Ishikawa (cell line): ENCODE data around the genes SOD3 and ARAP2.

DNA sequence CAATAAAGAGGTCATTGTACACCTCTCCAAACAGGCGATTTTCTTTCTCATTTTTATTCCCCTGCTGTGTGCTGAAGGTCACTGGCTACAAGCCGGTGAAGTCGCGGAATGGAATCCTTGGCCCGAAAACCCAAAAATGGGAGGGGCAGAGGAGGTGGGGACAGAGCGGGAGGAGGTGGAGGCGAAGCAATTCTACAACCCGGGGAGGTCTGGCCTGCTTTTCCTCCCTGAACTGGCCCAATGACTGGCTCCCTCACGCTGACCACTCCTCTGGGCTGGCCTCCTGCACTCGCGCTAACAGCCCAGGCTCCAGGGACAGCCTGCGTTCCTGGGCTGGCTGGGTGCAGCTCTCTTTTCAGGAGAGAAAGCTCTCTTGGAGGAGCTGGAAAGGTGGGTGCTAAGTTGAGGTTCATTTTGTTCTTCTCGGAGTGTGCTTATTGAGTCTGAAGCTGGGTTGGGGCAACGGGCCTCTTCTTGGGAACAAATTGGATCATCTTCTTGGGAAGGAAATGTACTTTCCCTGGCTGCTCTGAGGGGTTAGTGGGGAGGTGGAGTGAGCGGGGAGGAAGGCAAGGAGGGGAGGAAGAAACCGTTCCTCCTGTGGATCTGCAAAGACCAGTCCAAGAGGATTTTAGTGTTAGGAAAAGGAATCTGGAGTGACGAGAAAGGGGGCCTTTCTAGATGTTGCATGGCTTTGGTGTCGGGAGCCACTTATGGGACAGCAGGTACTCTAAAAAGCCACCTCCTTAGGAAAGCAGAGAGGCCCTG is at the start of gene SOD3:
Gene SOD3, plus strand, starts transcription at position 312 of the 768 bp plus-strand sequence.
- RRBS: 1% methylated on average over 7 of the region's 18 CpGs

DNA sequence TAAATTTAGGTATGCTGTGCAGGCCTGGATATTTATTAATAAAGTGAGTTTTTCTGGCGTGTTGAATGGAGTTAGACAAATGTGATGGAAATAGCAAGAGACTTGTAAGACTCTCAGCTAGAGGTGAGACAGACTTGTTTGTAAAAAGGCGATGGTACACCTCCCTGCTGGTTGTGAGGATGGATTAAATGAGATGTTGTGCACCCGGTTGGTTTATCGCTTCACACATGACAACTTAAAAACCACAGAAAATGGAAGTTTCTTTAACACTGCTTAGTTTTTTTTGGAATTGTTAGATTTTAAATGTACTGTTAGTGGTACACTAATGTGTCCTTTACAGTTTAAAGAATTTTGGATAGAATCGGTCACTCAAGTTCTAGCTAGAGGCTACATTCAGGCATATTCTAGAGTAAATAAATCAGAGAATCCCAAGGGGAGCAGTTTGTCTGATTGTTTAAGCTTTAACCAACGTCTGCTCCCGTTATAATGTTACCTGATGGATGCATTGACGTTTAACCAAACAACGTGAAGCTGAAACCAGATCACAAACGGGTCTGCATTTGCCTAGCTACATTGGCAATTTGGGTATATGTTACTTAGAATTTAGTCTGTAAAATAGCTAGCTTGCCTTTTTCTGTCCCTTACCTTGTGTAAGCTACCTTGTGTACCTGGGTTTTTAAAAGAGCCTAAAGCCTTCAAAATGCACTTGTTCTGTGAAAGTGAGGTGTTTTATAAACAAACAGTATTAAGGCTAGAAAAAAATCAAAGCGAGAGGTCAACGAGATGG is 1.5 kb downstream of the PI4K2B start:
- RRBS: no CpG with 5 or more reads among the region's 12 CpGs

DNA sequence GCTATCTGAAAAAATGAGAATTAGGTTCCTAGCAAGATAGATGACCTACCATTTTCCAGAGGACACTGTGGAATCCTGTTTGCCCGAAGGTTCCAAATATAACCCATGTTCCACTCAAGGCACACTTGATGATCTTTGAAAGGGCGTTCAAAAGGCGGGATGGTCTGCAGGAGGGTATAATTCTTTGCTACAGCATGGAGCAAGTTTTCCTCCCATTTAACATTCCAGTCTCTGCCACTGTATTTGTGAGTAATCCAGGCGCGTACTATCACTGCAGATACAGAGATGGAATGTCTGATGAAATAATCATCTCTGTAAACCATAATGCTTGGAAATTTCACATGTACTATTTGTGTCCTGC is 15.6 kb downstream of the SEL1L3 start:
- RRBS: no CpG with 5 or more reads among the region's 5 CpGs

GRCh38 chr4:25874558-25875043 is 11.8 kb upstream of the SEL1L3 start:
- RRBS: no CpG with 5 or more reads among the region's 3 CpGs

GRCh38 chr4:25878418-25879144 is 15.8 kb upstream of the SEL1L3 start:
- RRBS: no CpG with 5 or more reads among the region's 11 CpGs

DNA sequence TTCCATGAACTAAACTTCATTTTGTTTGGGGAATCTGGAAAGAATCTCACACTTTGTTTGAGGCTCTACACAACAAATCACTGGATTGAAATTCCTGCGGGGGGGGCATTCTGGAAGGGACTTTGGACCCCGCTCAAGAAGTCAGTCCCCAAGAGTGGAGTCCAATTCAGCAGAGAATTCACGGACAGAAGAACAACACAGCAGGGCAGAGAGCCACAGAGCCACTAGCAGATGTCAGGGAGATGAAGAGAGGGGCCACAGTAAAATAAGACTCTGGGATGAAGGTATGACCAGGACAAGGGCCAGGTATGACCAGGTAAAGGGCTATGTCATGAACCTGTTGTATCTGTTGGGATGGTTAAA is 7.4 kb upstream of the TBC1D19 start:
- RRBS: no CpG with 5 or more reads among the region's 3 CpGs

GRCh38 chr4:26870341-26871311 is 10.0 kb downstream of the STIM2 start:
- RRBS: no CpG with 5 or more reads among the region's 3 CpGs

GRCh38 chr4:26992573-26993164 is 132.0 kb downstream of the STIM2 start:
- RRBS: no CpG with 5 or more reads among the region's 3 CpGs

DNA sequence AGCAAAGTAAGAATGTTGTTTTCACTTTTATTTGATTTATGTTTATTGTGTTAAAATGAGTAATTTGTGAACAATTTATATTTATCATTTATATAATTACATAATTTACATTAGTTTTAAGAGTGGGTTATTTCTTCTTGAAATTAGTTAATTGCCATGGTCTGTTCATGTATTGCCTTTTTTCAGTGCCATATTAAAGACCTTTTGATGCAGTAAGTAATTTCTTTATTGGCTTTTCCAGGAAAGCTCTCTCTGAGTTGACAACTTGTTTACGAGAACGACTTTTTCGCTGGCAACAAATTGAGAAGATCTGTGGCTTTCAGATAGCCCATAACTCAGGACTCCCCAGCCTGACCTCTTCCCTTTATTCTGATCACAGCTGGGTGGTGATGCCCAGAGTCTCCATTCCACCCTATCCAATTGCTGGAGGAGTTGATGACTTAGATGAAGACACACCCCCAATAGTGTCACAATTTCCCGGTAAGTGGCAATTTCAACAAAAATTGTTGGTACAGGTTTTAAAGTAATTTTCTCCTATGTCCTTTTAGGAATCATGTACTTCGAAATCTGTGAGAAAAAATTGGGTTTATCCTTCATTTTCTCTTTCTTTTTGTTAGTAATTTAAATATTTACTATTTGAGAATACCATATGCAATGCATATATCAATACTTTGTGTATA is 148.0 kb downstream of the STIM2 start:
- RRBS: no CpG with 5 or more reads among the region's 5 CpGs

DNA sequence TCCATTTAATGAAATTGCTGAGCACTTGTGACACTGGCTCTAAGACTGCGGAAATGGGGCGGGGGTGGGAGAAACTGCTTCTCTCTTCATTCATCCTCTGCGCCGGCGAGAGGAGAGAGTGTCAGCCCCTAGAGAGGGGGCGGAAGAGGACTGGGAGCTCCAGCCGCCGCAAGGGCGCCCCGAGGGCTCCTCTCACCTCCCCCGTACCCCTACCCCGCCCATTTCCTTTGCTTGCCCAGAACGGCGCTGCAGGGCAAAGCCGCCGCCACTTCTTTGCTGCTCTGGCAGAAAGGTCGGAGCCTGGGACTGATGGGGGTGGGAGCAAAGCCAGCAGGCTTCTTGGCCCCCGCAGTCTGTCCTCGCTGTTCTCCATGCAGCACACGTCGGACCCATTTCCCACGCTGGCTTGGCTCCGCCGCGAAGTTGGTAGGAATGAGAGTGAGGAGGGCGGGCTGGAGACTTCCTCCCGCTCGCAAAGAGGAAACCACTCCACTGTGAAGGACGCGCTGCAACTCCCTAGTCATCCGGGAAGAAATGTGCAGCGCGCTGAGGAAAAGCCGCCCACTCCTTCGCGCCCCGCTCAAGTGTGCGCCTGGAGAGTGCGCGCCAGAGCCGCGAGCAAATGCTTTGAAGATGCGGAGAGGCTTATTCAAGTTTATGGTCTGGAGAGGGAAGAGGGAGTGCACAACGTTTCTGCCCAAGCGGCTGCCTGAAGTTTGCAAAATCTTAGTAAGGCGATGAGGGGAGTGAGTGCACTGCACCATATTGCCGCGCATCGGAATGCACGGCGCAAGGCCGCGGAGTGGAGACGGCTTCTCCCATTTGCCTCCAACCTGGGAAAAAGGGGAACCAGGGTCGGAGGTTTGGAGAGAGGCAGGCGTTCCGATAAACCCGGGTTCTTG is 2.8 kb upstream of the PCDH7 start:
- RRBS: 97% methylated on average over 3 of the region's 58 CpGs

DNA sequence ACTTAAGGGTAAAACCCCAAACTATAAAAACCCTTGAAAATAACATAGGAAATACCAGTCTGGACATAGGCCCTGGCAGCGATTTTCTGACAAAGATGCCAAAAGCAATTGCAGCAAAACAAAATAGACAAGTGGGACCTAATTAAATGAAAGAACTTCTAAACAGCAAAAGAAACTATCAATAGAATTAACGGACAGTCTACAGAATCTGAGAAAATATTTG is 255.7 kb downstream of the ARAP2 start:
- RRBS: no CpG with 5 or more reads among the region's 2 CpGs

DNA sequence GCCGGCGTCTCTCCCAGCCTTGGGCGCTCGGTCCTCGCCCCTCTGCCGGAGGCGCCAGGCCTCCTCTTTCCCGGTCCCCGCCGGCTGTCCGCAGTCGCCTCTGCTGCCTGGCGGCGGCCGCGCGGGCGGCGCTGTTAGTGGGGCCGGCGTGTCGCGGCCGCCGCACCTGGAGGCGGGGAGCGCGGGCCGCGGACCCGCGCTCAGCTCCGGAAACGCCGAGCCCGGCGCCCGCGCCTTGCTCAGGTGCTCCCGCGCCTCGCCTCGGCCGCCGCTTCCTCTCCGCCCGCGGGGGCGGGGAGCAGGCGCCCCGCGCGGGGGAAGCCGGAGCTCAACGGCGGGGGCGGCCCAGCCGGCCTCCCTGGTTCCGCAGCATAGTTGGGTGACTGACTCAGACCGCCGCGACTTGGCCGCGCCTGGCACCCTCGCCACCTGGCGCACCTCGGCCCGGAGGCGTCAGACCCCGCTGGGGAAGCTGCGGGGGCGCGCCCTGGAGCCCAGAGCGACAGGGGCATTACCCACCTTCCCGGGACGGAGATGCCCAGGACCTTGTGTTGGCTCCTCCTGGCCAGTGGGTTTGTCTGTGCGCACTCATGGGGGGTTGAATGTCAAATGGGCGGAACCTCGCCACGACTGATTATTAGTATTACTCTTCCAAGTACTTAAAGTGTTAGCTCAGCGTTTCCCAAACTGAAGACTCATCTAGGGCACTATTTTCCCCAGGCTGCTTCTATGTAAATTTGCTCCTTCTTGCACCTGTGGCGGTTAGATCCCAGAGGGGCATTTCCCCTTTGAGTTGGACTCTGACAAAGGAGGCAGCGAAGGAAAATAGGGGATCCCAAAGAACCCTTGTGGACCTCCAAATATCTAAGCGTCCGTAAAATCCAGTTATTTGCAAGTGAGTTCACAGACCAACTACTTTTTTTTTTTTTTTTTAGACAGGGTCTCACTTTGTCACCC is at the start of gene ARAP2:
Gene ARAP2, minus strand, starts transcription at position 278 of the 957 bp plus-strand sequence.
- RRBS: 2% methylated on average over 53 of the region's 85 CpGs

DNA sequence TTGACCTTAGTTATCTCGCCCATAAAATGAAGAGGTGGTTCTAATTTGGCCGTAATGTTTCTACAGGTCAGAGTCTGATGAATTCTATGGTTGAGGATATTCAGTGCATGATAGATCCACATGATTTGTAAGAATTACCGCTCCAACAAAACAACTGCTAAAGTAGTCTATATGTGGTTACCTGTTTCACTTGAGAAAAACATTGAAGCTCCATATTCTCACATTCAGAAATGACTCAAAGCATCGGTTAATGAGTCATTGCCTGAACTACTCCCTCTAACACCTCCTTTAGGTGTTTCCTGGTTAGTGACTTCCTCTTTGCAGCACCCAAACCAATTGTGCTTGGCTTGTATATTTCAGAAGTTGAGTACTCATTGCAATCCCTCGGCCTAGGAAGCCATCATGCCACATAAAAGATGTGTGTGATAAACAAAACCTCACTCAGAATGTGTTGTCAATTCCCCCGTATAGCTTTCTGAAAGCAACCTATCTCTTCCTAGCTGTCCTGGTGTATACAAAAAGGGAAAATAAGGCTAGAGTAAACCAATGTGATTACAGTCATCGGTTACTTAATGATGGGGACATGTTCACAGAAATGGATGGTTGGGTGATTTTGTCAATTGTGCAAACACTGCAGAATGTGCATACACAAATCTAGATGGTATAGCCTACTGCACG is 4.8 kb downstream of the DTHD1 start:
- RRBS: no CpG with 5 or more reads among the region's 8 CpGs

- RRBS: no CpG with 5 or more reads among the region's 11 CpGs
Measured at GRCh38 chr4:37644764-37645531, 41.2 kb downstream of the RELL1 start.

- RRBS: no CpG with 5 or more reads among the region's 12 CpGs
Measured at GRCh38 chr4:37685024-37685664, 1.0 kb downstream of the RELL1 start.

GRCh38 chr4:37733099-37733770 is 47.1 kb upstream of the RELL1 start:
- RRBS: no CpG with 5 or more reads among the region's 6 CpGs

DNA sequence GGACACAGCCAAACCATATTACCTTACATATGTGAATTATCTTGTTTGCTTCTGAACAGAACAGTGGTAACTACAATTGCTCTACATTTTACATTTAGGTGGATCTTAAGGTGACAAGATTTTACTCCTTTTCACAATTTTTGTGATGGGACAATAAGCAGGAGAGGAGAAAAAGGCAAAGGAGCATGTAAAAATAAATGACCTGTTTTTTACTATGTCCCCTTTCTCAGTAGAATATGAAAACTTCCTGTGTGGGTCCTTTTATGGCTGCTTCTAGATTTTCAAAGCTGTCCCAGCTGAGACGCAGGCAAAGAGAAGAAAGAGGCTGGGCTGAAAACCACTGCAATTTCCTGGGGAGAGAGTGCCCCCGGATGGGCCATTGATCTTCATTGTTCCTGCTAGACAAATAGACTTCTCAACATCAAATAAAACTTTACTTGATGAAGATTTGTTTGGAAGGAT is 45.8 kb upstream of the PGM2 start:
- RRBS: no CpG with 5 or more reads among the region's 2 CpGs

- RRBS: no CpG with 5 or more reads among the region's 4 CpGs
Measured at GRCh38 chr4:37822393-37822669, 4.2 kb upstream of the PGM2 start.

DNA sequence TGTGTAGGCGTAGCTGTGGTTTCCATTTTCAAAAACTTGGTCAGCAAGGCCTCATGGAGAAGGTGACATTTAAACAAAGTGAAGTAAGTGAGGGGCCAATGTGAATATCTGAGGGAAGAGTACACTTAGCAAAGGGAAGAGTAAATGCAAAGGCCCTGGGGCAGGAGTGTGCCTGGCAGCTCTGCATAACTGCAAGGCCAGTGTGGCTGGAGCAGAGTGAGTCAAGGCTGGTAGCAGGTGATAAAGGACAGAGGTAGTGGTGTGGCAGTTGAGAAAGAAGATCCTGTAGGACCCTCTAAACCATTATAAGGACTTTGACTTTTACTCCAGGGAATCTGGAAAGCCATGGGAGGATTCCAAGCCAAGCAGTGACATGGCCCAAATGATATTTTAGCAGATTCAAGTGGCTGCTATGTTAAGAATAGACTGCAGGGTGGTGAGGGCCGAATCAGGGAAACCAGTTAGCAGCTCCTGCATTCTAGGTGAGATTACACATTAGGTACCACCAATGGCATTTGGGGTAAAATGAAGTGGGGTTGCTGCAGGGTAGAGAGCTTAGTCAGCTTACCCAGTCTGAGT is 5.9 kb upstream of the TBC1D1 start:
- RRBS: no CpG with 5 or more reads among the region's 2 CpGs

- RRBS: no CpG with 5 or more reads among the region's 9 CpGs
Measured at GRCh38 chr4:37902083-37902590, 11.3 kb downstream of the TBC1D1 start.